Type B pancreatic cell (in vitro differentiated cells): ENCODE results near the genes ASXL1, MAPRE1, BPIFB6, BPIFB3, C20orf144, ZNF341 and TP53INP2.

DNA sequence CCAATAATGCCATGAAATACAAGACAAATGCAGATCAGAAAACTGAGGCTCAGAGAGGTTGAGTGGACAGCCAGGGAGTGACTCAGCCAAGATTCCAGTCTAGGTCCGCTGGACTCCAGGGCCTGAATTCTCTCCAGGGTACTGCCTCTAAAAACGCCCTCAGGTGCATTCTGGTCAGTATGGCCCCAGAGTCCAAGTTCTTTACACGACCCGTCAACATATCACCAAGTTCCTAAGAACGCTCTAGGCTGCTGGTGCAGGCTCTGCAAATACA, 772 bp upstream of the ASXL1 start:
- PRO-cap: no peak

- PRO-cap: bidirectional peak, plus-strand start at chr20:32358117, minus-strand start at chr20:32357958; bidirectional peak, plus-strand start at chr20:32358356, minus-strand start at chr20:32358422
Observed at GRCh38 chr20:32357923-32358375, at the start of gene ASXL1. Gene ASXL1 (plus strand): TSS chr20:32358331.

GRCh38 chr20:32448771-32449594, 90.9 kb downstream of the ASXL1 start:
- PRO-cap: no peak

- PRO-cap: no peak
Observed at GRCh38 chr20:32465224-32466093, 107.3 kb downstream of the ASXL1 start.

- PRO-cap: no peak
Observed at GRCh38 chr20:32484062-32484498, 101.1 kb downstream of the NOL4L start.

- PRO-cap: no peak
Observed at GRCh38 chr20:32560784-32561293, 24.3 kb downstream of the NOL4L start.

- PRO-cap: no peak
Observed at GRCh38 chr20:32581261-32581832, 3.8 kb downstream of the NOL4L start.

DNA sequence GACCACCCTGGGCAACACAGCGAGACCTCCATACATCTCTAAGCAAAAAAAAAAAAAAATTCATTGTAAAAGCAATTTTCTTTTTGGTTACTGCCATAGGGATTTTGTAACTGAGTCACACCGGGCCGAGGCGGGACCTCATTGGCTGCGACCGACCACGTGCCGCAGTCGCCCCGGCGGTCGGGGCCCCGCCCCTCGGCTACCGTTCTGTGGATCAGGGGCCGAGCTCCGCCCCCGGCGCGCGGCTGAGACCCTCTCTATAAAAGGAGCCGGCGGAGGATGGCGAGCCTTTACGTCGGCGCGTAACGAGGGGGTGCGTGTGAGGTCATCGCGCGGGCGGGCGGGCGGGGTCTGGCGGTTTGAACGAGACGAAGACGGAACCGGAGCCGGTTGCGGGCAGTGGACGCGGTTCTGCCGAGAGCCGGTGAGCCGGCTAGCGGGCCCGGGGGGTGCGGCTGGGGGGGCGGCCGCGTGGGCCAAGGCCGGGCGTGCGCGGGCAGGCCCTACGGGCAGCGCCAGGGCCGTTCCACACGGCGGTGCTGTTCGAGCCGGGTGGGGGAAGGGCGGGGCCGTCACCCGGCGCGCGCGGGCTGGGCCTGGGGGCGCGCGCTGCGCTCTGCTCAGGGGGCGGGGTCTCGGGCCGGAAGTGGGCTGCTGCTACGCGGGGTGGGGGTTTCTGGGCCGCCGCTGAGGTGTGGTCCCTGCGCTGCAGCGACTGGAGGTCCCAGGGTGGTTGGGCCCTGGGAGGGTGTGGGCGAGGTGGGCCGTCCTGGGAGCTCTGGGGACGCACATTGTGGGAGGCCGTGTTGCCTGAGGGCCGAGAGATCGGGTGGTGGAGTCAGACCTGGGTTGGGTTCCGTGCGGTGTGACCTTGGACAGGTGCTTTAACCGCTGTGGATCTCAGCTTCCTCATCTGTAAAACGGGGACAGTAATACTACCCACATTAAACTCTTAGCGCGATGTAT, at the start of gene MAPRE1:
MAPRE1 (plus strand) TSS at position 350 of the 966 bp plus-strand sequence.
- PRO-cap: bidirectional peak, plus-strand start at position 289 of the sequence, minus-strand start at position 200 of the sequence; bidirectional peak, plus-strand start at position 720 of the sequence, minus-strand start at position 538 of the sequence

DNA sequence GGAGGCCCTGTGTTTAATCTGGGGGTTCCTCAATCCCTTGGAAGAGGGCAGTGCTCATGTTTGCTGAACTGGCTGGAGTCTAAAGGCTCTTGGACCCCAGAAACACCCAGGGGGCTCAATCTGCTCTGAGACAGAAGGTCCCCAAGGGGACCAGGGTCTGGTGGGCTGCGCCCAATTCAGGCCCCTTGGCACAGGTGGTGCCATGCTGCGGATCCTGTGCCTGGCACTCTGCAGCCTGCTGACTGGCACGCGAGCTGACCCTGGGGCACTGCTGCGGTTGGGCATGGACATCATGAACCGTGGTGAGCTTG, at the start of gene BPIFB6:
BPIFB6 (plus strand) TSS at position 203 of the 311 bp plus-strand sequence.
- PRO-cap: no peak

DNA sequence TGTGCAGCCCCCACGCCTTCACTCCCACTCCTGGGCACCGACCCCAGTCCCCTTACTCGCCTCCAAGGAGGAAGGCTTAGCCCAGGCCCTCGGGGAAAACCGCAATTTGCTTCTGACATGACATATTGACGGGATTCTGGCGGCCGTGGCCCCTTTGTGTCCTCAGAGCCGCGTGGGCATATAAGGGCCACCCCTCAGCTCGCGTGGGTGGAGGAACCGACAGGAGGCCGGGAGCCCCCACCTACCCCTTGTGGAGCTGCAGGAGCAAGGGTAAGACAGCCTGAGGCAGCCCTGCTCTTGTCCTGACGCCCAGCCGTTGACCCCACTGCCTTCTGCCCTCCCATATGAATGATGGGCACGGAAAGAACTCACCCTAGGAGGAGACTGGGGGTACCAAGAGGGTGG, at the start of gene BPIFB3:
BPIFB3 (plus strand) TSS at position 208 of the 405 bp plus-strand sequence.
- PRO-cap: no peak

- PRO-cap: no peak
Observed at GRCh38 chr20:33647524-33648425, 14.4 kb upstream of the C20orf144 start.

DNA sequence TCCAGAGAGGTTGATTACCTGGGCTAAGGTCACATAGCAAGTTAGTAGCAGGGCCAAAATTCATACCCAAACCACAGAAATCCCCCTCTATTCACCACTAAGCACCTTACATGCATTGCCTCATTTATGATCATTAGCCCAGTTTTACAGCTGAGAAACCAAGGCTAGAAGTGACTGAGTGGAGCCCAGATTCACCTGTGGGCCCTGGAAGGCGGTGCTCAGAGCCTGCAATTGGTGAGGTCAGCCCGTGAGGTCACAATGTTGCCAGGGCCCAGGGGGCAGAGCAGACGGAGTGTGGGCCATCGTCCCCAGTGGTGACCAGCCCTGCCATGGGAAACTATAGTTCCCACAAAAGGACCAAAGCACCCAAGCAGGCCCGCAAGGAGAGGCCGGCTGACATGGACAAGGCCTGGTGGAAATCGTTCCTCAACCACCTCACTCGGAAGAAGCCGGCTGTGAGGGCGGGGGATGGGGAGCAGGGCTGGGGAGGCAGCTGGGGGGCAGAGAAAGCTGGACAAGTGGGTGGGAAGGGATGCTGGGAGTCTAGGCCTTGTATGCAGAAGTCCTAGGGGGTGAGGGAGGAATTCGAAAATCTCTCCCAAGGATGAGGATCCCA, at the start of gene C20orf144:
C20orf144 (plus strand) TSS at position 311 of the 616 bp plus-strand sequence.
- PRO-cap: no peak

GRCh38 chr20:33718547-33718802, 1.6 kb downstream of the PXMP4 start:
- PRO-cap: no peak

- PRO-cap: bidirectional peak, plus-strand start at chr20:33732344, minus-strand start at chr20:33732039
Observed at GRCh38 chr20:33731668-33732190, at the start of gene ZNF341. Gene ZNF341 (plus strand): TSS chr20:33731996.

GRCh38 chr20:33743792-33744040, 11.9 kb downstream of the ZNF341 start:
- PRO-cap: no peak

- PRO-cap: no peak
Observed at GRCh38 chr20:33824620-33825128, 13.5 kb downstream of the CHMP4B start.

- PRO-cap: bidirectional peak, plus-strand start at chr20:33992876, minus-strand start at chr20:33992713
Observed at GRCh38 chr20:33992348-33992995, 1.2 kb upstream of the RALY start.

DNA sequence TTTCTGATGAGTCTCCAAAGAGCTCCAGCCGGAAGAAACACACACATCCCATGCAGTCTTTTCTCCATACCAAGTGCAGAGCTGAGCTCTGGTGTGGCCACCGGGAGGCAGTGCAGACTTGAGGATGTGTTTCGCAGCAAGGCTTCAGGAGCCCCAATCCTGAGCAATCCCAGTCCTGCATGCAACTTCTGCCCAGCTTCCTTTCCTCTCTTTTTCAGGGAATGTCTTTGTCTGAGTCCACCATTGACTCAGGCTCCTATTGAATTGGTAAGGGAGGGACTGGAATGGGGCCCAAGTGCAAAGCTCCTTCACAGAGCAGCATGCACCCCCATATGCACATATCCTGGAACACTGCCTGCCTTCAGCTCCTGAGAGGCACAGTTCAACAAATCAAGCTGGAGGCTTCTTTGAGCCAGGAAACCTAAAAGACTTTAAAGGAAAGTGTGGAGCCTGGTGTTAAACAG, 50.5 kb upstream of the ASIP start:
- PRO-cap: no peak

GRCh38 chr20:34703793-34704219, 338 bp upstream of the TP53INP2 start:
- PRO-cap: bidirectional peak, plus-strand start at chr20:34704759, minus-strand start at chr20:34704158

GRCh38 chr20:34704220-34705261, at the start of gene TP53INP2:
Gene TP53INP2 (plus strand): TSS chr20:34704344.
- PRO-cap: bidirectional peak, plus-strand start at chr20:34704759, minus-strand start at chr20:34704158; bidirectional peak, plus-strand start at chr20:34704976, minus-strand start at chr20:34704949